Iris pigment epithelial cell (primary cell): ENCODE data around the genes CNTFR and FAM205C.

DNA sequence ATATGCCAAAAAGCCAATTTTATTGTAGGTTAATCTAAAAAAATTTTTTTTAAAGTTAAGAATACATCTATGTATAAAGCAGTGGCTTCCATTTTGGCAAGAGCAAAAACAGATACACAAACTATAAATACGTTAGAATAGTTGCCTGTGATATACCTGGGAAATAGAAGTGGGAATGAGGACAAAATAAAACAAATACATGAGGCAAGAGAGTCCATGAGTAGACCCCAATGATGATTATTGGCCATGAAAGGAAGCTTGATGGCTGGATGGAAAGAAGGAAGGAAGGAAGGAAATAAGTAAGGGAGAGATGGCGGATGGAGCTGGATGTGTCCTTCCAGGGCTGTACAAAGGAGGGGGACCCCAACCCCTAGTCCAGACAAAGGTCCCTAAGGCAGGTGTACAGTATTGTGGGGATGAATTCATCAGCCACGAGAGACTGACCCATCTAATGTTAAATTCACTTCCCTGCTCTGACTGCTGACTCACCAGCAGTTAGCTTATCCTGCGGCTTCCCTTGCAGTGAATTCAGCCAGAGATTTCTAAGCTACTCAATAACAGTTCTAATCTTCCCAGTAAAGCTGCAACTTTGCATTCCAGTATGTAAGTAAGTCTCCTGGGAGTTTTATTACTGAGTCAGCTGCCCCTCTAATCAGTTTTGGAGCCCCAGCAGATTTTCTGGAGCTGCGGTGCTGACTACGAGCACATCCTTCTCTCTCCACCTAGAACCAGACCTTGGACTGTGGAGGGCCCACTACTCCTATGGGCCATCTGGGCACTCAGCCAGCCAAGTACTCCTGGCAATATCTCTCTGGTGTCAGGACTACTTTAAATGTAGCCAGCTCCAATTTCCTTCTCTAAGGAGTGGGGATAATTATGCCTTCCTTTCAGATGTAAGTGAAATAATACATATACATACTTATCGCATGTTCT is 16.2 kb downstream of the B4GALT1 start:
- RRBS, result no CpG with 5 or more reads among the region's 7 CpGs

DNA sequence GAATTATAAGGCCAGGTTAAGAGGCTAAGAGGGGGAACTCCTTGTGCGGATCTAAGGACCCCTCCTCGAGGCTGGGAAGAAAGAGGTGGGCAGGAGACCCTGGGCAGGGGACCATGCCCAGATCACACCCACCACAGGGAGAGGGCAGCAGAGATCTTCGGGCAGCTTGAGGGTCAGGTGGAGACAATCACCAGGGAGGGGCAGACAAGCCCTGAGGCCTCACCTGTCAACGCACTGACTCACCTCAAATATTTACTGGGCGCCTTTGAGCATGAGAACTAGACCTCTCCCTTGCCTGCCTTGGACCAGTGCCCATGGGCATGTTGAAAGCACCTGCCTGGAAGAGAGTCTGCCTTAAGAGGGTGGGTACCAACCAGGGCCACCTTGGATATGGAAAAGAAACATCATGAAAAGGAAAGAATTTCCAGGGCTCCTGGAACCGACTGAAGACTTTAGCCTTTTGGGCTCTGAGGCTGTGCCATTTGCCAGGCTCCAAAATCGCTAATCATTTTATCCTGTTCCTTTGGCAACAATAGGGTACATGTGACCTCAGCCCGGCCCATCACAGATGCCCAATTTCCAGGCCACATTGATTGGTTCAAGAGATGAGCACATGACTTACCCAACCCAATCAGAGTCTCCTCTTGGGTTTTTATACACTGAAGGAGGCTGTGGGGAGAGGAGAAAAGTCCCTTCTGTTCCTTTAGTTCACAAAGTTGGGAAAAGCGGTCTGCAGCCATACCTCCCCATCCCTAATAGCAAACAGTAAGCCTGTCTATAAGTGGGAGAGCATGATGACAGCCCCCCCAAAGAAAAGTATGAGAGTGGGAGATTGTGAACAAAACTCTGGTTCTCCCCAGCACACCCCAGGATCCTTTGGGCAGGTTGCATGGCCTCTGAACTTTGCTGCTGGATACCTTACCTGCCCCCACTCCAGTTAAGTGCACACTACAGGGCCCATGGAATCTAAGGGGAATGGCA is 10.3 kb upstream of the SPINK4 start:
- RRBS, result no CpG with 5 or more reads among the region's 9 CpGs

- RRBS, result no CpG with 5 or more reads among the region's 4 CpGs
Observed at GRCh38 chr9:33234507-33235034, 5.4 kb upstream of the SPINK4 start.

DNA sequence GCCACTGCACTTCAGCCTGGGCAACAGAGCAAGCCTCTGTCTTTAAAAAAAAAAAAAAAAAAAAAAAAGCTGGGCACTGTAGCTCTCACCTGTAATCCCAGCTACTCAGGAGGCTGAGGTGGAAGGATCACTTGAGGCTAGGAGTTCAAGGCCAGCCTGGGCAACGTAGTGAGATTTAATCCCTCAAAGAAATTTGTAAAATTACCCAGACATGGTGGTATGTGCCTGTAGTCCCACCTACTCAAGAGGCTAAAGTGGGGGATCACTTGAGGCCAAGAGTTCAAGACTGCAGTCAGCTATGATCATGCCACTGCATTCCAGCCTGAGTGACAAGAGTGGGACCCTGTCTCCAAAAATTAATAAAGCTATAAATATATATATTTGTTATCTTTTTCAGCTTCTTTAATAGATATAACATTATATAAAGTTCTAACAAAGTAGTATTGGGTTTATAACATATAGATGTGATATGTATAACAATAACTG is 36.1 kb downstream of the NFX1 start:
- RRBS, result no CpG with 5 or more reads among the region's 1 CpG

DNA sequence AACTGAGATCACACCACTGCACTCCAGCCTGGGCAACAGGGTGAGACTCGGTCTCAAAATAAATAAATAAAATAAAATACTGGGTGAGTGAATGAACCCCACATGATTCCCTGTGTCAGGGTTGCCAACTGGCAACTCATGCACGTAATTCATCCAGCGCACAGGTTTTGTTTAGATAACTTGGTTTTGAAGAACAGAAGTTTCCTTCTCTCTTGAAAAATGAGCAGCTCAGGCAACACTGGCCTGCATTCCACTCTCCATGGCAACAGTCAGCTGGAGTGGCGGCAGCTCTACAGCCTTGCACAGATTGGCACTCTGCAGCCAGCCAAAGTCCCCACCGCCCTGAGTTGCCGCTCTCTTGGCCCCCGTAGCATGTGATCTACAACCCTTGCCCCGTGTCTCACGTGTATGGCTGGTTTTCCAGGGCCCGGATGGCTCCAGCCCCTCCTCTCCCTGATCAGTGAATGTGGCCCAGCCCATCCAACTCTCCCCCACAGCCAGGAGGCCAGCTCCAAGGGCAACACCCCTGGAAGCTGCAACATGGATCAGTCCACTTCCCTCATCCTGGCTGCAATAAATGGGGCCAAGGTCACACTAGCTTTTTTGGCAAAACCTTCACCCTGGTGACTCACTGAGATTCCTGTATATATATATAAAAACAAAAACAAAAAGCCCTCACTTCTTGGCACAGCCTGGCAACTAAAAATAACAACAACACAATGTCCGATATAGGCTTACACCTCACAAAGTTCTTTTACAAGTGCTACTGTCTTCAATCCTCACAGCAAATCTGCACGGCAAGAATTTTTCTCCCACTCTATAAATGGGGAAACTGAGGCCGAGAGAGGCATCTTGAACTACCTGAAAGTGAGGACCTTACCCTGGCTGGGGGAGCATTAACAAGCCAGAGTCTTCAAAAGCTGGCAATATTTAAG is 11.0 kb downstream of the AQP7 start:
- RRBS, result no CpG with 5 or more reads among the region's 13 CpGs

DNA sequence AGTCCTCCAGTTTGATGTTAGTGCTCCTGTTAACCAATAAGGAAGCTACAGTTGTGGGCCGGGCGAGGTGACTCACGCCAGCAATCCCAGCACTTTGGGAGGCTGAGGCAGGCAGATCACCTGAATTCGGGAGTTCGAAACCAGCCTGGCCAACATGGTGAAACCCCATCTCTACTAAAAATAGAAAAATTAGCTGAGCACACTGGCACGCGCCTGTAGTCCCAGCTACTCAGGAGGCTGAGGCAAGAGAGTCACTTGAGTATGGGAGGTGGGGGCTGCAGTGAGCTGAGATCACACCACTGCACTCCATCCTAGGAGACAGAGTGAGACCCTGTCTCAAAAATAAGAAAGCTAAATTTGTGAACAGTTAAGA is 9.5 kb downstream of the AQP7 start:
- RRBS, result no CpG with 5 or more reads among the region's 7 CpGs

- RRBS, result no CpG with 5 or more reads among the region's 1 CpG
Observed at GRCh38 chr9:33770458-33770920, 24.9 kb upstream of the PRSS3 start.

DNA sequence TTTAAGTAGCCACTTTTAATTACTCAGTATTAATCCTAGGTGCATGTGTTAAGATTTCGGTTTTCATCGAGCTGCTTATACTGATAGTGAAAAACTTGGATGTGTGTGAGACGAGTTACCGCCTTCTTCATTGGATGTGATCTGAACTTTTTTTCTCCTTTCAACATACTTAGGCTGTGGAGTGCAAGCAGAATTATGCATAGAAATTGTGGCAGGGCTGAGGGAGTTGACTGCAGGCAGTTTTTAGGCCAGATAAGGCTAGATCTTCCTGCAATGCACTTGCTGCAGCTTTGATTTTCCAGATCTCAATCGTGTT is 101.2 kb downstream of the UBE2R2 start:
- RRBS, result no CpG with 5 or more reads among the region's 5 CpGs

GRCh38 chr9:33934213-33934606 is 114.5 kb downstream of the UBAP2 start:
- RRBS, result no CpG with 5 or more reads among the region's 1 CpG

GRCh38 chr9:34179707-34179908 is 765 bp downstream of the UBAP1 start:
- RRBS, result no CpG with 5 or more reads among the region's 3 CpGs

DNA sequence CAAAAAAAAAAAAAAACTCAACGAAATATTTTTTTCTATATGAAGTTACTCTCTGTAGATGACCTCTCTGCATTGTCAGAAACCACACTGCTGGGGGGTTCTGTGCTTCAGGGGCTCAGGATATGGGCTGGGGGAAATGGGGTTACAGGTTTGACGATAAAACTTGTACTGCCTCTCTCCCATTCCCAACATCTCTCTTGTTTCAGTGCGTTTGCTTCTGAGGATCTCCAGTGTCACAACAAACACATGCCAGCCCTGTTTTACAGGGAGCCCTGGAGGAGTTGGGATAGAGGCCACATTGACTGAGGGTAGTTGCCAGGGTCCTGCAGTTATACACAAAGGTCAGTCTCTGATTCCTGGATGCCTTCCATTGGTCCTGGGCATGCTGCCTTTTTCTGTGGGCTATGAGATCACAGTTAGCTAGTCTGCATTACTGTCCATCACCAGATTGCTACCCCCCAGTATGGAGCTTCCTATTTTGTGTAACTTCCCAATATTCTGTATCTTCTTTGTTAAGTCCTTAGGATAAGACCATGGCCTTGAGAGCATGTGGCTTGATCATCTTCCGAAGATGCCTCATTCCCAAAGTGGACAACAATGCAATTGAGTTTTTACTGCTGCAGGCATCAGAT is 9.3 kb downstream of the NUDT2 start:
- RRBS, result no CpG with 5 or more reads among the region's 4 CpGs

GRCh38 chr9:34377425-34377900 is 765 bp upstream of the MYORG start:
- RRBS, result 6% methylated on average over 4 of the region's 23 CpGs

- RRBS, result no CpG with 5 or more reads among the region's 2 CpGs
Observed at GRCh38 chr9:34398453-34398937, 885 bp upstream of the C9orf24 start.

GRCh38 chr9:34576957-34577439 is 12.5 kb downstream of the CNTFR start:
- RRBS, result no CpG with 5 or more reads among the region's 9 CpGs

DNA sequence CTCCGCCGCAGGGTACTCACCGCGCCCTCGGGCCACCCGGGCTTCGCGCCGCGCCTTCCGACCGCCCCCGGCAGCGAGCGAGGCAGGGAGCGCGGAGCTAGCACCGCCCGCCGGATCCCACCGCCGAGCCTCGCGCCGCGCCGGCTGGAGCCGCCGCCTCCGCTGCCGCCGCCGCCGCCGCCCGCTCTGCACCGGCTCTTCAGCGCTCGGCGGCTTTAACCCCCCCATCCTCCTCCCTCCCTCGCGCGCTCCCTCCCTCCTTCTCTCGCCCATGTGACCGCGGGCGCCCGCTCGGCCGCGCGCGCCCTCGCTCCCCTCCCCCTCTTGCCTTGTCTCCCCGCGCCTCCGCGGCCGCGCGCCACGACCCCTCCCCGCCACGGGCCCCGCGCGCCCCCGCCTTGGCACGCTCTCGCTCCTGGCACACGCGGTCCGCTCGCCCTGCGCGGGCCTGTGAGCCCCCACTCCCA is at the start of gene CNTFR:
CNTFR (minus strand) TSS at position 190 of the 467 bp plus-strand sequence.
- RRBS, result 3% methylated on average over 22 of the region's 76 CpGs

- RRBS, result no CpG with 5 or more reads among the region's 3 CpGs
Observed at GRCh38 chr9:34895497-34896007, at the start of gene FAM205C. Gene FAM205C (minus strand): TSS chr9:34895764.

- RRBS, result 2% methylated on average over 65 of the region's 88 CpGs
Observed at GRCh38 chr9:35071612-35072442, 598 bp downstream of the VCP start.

- RRBS, result no CpG with 5 or more reads among the region's 57 CpGs
Observed at GRCh38 chr9:35111154-35111975, 4.3 kb downstream of the ATOSB start.

- RRBS, result 15% methylated on average over 4 of the region's 12 CpGs
Observed at GRCh38 chr9:35114775-35115600, 674 bp downstream of the ATOSB start.